ENCODE data around the genes RGS7BP, CWC27 and CENPK.

DNA sequence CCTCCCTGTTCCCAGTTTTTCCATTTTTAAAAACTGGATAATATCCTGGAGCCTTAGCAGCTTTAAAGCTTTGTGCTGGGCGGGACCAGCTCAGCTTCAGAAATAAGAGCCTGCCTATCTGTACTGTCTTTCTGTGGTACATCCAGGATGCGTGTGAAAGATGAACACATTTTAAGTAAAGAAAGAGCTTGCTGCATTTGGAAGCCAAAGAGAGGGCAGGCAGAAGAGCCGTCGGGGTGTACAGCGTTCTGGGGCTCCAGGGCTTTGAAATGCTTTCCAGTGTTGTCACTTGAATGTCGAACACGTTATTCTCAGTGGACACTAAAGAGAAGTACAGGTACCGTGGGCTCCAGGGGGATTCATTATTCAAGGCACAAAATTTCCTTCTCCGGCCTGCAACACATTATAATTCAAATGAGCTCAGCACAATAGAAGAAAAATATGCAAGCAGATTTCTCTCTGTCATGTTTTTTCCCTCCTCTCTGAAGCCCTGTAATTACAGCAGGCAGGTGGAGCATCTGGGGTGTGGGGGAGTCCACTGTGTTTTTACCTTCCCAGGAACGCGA lies 293.0 kb downstream of the ZSWIM6 start:
- PRO-cap: no peak
- RRBS: no CpG with 5 or more reads among the region's 11 CpGs

GRCh38 chr5:61666229-61666799 lies 334.3 kb downstream of the ZSWIM6 start:
- PRO-cap: no peak
- RRBS: no CpG with 5 or more reads among the region's 7 CpGs

- PRO-cap: no peak
- RRBS: no CpG with 5 or more reads among the region's 5 CpGs
Measured at GRCh38 chr5:62287162-62287766, 18.7 kb upstream of the KIF2A start.

GRCh38 chr5:62432058-62432669 lies 19.6 kb downstream of the IPO11 start:
- PRO-cap: no peak
- RRBS: no CpG with 5 or more reads among the region's 6 CpGs

DNA sequence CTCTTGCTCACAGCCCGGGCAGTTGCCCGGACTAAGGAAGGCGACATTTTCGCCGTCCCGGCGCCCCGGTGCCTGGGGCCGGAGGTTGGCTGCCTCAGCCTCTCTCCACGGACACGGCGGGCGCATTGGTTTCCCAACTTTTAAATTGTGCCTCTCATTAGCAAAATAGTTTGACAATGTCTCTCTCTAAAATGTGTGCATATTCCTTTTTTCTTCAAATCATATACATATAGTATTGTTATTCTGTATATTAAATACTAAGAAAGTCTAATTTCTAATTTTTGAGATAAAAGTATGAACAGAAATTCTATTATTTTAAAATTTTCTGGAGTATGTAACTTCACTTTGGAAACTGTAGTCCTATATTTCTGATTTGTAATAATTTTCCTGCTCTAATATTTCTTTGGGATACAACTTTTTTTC lies 198.6 kb downstream of the LRRC70 start:
- PRO-cap: no peak
- RRBS: no CpG with 5 or more reads among the region's 13 CpGs

- PRO-cap: no peak
- RRBS: no CpG with 5 or more reads among the region's 3 CpGs
Measured at GRCh38 chr5:63155134-63155486, 576.5 kb downstream of the LRRC70 start.

DNA sequence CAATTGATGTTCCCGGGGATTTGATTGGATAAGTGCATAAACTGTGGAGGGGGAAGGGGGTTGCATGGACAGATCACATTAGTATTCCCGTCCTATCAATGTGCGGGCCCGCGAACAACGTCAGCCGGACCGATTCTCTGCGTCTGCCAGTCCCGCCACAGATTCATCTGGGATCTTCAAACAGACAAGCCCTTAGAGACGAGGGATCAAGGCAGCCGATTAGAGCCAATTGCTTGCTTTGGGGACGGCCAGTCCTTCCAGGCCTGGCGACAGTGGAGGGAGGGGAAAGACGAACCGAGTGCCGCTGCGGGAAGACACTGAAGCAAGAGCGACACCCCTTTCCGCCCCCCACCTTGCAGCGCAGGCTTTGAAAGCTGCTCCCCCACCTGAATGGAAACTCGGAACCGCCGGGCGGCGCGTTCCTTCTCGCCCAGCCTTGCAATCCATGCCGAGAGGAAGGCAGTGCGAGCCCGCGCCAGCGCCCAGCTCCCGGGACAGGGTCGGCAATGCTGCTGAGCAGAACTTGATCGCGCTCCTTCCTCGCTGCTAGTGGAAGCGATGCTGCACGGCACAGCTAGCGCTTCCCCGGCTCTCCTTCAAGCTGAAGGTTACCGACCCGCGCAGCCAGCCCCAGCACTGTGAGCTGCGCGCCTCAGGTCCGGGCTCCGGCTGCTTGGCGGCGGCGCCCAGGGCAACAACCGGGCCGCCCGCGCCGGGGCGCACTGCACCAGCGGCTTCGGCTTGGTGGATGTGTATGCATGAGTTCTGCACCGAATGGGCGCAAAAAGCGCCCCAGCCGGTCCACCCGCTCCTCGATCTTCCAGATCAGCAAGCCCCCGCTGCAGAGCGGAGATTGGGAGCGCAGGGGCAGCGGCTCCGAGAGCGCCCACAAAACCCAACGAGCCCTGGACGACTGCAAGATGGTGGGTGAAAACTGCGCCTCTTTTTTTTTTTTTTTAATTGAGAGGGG lies at the start of gene RGS7BP:
TSS of gene RGS7BP (plus strand) at position 149 of the 970 bp plus-strand sequence.
- PRO-cap: no peak
- RRBS: 55% methylated on average over 29 of the region's 75 CpGs

GRCh38 chr5:64507030-64507452 lies 1.2 kb downstream of the RGS7BP start:
- PRO-cap: no peak
- RRBS: no CpG with 5 or more reads among the region's 19 CpGs

GRCh38 chr5:64750166-64751484 lies 17.9 kb downstream of the SREK1IP1 start:
- PRO-cap: no peak
- RRBS: no CpG with 5 or more reads among the region's 2 CpGs

- PRO-cap: bidirectional peak, plus-strand start at chr5:64768018, minus-strand start at chr5:64767794
- RRBS: 0% methylated on average over 2 of the region's 10 CpGs
Measured at GRCh38 chr5:64767928-64768314, 570 bp downstream of the SREK1IP1 start.

DNA sequence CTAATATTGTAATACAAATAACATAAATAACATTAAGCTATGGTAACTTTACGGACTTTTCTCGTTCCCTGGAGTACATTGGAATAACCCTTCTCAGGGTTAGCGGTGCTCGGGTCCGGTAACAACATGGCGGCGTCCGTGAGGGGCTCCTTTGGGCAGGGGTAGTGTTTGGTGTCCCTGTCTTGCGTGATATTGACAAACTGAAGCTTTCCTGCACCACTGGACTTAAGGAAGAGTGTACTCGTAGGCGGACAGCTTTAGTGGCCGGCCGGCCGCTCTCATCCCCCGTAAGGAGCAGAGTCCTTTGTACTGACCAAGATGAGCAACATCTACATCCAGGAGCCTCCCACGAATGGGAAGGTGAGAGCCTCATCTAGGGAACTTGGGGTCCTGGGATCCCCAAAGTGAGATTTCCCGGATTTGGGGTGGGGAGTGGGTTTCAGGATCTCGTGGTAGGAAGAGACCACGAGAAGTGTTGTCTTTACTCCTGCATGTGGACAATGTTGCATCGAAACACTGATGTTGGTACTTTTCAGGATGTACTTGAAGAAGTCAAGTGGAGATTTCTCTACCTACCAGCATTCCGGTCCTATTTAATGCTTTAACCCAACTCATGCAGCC lies at the start of gene CWC27:
TSS of gene CWC27 (plus strand) at position 102 of the 621 bp plus-strand sequence.
- PRO-cap: bidirectional peak, plus-strand start at position 102 of the sequence, minus-strand start outside the sequence; bidirectional peak, plus-strand start at position 355 of the sequence, minus-strand start at position 354 of the sequence
- RRBS: no CpG with 5 or more reads among the region's 21 CpGs

- PRO-cap: no peak
- RRBS: no CpG with 5 or more reads among the region's 4 CpGs
Measured at GRCh38 chr5:64783601-64784161, 15.0 kb downstream of the CWC27 start.

GRCh38 chr5:64939361-64940171 lies 170.8 kb downstream of the CWC27 start:
- PRO-cap: no peak
- RRBS: no CpG with 5 or more reads among the region's 14 CpGs

- PRO-cap: no peak
- RRBS: no CpG with 5 or more reads among the region's 10 CpGs
Measured at GRCh38 chr5:65101472-65102144, 332.9 kb downstream of the CWC27 start.

DNA sequence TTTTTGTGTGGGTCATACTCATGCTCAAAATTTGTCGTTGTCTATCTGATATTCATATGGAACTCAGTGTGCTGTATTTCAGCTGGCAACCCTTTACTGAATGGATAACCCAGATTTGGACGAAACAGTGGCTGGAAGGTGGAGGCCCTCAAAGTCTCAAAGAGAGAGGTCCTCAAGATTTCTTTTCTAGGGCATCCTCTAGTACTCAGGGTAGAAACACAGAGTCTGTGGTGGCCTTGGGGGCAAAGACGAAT lies 333.6 kb downstream of the CWC27 start:
- PRO-cap: no peak
- RRBS: no CpG with 5 or more reads among the region's 3 CpGs

DNA sequence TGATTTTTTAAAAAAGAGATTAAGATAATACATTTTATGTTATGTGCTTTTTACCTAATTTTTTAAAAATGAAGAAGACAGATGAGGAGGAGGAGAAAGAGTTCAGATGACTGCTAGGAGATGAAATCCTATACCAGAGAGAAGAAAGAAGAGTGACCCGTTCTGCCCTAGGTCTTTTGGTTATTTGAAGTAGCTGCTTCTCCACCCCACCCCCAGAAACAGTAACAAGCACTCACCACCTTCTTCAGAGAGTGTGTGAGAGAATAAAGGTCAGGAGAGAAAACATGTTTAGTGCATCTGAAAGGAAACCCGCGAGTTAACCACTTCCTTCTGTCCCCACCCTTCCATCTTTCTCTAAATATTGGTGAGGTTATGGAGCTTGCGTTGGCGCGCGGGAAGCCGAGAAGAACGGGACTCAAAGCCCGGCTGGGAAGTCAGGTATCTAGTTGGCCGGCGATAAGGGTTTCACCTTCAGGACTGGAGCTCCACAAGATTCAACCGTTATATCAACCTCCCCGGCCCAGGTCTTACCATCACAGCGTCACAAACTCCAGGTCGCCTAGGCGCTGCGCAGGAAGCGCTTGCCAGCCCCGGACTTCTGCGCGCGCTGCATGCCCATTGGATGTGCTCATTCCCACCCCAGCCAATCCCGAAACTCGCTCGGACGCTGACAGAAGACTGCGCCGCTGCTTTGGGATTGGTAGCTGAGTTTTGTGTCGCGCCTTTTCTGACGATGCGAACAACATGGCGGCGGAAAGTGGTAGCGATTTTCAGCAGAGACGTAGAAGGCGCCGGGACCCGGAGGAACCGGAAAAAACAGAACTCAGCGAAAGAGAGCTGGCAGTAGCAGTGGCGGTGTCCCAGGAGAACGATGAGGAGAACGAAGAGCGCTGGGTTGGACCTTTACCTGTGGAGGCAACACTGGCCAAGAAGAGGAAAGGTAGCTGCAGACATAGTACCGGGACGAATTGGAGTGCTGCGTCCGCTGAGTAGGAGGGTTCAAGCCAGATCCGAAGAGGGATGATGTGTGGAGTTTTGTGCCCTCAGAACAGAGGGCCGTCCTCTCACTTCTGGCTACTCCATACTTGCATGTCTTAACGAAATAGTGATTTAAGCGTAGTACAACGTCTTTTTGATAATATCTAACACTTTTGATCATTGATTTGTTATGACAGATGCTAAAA lies at the start of gene CENPK:
TSS of gene CENPK (minus strand) at position 602 of the 1,184 bp plus-strand sequence.
- PRO-cap: bidirectional peak, plus-strand start at position 730 of the sequence, minus-strand start at position 602 of the sequence; bidirectional peak, plus-strand start at position 1,049 of the sequence, minus-strand start at position 975 of the sequence
- RRBS: 1% methylated on average over 6 of the region's 55 CpGs

DNA sequence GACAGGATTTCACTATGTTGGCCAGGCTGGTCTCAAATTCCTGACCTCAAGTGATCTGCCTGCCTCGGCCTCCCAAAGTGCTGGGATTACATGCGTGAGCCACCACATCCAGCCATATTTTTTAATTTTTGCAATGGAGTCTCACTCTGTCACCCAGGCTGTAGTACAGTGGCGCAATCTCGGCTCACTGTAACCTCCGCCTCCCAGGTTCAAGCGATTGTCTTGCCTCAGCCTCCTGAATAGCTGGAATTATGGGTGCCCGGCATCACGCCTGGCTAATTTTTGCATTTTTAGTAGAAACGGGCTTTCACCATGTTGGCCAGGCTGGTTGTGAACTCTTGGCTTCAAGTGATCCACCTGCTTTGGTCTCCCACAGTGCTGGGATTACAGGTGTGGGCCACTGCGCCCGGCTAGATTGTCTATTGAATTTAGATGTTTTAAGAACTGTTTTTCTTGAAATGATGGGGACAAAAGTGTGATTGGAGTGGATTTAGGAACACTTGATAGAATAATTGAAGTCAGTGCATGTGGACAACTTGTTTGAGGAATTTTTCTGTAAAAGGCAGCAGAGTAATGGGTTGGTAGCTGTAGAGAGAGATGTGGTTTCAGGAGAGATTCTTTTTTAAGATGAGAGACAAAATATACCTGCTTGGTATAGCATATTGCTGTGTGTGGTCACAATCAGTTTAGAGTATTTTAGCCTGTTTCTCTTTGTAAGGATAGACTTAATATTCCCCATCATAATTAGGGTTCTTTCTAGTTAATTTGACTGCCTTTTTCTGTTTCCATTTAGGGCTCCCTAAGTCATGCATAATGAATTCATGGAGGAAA lies 49.0 kb downstream of the ERBIN start:
- PRO-cap: no peak
- RRBS: no CpG with 5 or more reads among the region's 11 CpGs

- PRO-cap: no peak
- RRBS: no CpG with 5 or more reads among the region's 2 CpGs
Measured at GRCh38 chr5:66078205-66078988, 65.7 kb upstream of the SREK1 start.

DNA sequence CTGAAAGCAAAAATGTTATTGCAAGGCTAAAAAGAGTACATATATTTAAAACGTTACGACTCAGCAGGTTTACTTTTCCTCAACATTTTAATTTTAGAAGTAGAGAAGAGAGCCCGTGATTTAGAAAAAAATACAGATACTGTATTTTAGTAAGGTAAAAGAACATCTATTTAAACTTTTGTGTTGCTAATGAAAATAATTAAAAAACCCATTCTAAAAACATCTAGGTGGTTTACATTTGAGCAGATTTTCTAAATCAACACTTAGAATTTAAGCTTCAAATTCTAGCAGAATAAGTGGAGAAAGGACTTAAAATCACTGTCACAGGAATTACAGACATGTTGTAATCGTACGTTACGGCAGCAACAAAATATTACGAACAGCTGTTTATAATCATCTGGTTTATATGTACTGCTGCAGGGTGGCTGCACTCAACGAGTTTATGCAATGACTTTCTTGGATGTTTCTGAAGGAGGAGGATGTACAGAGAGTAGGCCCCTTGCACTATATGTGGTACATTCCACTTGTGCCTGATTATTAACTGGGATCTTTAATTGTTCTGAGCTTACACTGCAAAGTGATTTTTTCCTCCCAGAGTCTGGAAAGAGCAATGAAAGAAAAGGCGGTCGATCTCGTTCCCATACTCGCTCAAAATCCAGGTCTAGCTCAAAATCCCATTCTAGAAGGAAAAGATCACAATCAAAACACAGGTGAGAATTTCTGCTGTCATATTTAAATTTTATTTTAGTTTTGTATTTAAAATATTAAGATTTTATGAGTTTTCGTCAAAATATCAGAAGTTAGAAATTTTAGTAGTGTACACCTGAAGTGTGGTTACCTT lies 20.3 kb downstream of the SREK1 start:
- PRO-cap: no peak
- RRBS: no CpG with 5 or more reads among the region's 13 CpGs

GRCh38 chr5:66171200-66171869 lies 27.2 kb downstream of the SREK1 start:
- PRO-cap: no peak
- RRBS: no CpG with 5 or more reads among the region's 4 CpGs